HGPS cell (cell line): ENCODE measurements around a stretch of chr9.

DNA sequence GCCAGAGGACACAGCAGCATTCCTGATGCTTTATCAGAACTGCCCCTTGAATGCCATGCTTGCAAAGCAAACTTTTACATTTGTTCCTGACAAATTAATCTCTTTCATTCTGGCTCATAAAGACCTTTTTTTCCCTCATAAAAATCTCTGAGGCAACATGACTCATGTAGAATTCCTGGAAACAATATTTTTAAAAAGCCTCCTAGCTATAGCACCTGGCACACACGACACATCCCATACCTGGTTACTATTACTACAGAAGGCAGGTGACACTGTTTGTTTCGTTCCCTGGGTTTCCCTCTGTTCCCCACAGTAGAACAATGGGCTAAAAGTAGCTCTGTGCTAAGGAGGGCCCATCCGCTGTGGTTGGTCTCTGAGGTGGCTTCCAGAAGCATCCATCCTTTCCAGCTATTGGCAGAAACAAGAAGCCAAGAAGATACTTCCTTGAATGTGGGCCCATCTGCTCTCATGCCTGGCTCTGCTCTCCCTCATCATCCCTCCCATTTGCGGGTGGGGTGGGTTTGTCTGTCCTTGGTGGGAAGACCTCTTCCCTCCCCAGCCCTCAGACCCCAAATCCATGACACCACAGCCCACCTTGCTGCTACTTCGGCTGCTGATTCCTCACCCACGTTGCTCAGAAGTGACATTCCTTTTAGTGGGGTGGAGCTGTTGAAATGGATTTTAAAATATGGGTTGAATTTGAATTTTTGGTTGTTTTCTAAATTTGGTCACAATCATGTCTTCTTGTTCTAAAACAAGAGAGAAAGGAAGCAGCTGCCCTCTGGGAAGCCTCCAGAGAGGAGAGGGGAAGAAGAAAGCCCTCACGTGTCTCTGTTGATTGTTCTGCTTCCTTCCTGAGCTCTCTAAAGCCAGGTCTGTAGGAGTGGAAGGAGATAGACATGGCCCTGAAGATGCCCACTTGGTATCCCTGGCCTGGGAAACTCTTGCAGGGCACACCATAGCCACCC is 59.3 kb downstream of the GALNT12 start:
- RRBS: no CpG with 5 or more reads among the region's 7 CpGs

DNA sequence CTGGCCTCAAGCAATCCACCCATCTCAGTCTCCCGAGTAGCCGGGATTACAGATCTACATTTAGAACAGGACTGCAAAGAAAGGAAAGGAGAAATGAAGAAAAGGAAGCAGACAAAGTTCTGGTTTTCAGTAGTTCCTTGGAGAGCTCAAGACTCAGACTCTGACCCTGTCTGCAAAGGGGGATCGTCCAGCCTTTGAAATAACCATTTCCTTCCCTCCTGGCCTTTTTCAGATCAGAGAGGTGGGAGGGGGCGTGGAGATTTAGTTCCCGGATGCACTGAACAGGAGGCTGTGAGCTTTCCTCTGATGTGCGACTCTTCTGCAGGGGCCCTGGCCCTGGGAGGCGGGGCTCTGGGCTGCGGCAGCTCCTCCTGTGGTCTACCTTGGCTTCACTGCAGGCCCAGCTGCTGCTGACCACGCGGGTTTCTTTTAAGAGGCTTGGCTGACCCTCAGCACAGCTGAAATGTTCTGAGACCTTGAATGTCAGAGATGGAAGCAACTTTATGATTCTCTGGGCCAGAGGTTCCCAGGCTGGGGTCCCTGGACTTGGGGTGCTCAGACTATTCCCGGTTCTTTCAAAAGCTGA is 27.1 kb upstream of the COL15A1 start:
- RRBS: no CpG with 5 or more reads among the region's 11 CpGs

DNA sequence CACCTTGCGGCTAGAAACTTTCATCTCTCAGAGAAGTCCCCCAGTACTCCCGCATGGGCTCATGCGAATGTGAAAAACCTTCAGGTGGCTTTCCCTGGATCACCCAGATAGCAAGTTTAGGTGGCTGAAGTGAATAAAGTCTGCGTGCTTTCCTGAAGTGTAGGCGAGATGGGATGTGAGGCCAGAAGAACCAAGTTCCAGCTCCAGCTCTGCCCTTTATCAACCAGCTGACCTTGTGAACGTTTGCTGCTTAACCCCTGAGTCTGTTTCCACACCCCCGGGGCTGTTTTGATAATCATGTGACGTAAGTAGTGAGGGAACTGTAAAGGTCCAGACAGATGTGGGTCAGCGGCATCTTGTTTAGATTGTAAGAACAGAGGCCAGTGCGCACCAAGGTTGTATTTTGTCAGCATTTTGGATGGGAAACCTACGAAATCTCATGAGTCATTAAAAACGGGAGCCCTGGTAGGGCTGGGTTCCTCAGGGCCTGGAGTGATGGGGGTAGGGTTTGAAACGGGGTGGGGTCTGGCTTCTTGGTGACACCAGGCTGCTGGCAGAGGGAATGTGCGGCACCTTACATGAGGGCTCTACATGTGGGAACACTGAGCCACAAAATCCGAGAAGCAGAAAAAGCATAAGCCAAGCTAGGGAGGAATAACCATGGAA is 13.8 kb upstream of the COL15A1 start:
- RRBS: no CpG with 5 or more reads among the region's 15 CpGs

DNA sequence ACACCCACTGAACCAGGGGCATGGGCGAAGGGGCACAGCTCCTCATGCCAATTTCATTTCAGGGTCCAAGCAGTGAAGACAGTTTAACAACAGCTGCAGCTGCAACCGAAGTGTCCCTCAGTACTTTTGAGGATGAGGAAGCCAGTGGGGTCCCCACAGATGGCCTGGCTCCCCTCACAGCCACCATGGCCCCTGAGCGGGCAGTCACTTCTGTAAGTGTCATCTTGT is 71.6 kb downstream of the COL15A1 start:
- RRBS: no CpG with 5 or more reads among the region's 3 CpGs

DNA sequence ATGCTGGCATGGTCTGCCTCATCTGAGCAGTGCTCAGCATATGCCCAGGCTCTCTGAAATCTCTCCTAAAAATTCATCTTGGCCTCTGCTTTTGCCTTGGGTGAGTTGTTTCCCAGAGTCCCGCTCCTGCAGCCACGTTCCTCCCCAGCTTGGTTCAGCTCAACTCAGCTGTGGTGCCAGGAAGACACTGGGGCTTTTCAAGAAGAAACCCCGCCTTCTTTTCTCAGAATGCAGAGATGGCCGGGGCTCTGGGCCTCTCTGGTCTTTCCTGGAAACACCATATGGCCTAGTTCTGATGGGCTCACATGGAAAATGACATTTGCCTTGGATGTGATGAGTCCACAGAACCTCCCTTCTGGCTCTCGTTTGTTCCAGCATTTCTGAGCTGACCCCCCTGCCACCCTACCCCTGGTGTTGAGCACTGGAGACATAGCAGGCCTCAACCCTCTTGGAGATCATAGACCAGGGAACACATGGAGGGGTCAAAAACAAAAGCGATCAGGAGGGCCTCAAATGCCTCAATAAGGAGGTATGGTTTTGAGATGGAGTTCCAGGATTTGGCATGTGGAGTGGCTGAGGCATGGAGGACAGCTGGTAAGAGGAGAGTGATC is 12.0 kb upstream of the TGFBR1 start:
- RRBS: no CpG with 5 or more reads among the region's 6 CpGs

DNA sequence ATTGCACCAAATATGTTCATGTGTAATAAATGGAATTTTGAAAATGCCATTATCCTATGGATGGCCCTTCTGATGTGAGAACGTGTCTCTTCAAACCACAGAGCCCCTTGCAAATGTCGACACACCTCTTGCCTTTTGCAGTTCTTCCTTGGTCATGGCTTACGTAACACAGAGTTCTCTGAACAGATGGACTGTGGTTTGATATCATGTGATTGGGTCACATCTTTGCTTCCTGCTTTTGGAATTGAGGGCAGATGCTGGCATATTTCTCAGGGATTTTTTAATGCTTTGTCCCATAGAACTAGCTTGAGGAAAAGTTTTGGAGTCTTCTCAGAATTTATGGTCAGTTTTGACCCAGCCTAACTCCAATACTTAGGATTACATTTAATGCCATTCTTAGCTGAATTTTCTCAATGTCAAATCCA is 4.6 kb downstream of the TGFBR1 start:
- RRBS: no CpG with 5 or more reads among the region's 3 CpGs

GRCh38 chr9:99135451-99135860 is 30.5 kb downstream of the TGFBR1 start:
- RRBS: no CpG with 5 or more reads among the region's 4 CpGs

- RRBS: no CpG with 5 or more reads among the region's 3 CpGs
Measured at GRCh38 chr9:99149134-99149765, 44.3 kb downstream of the TGFBR1 start.

DNA sequence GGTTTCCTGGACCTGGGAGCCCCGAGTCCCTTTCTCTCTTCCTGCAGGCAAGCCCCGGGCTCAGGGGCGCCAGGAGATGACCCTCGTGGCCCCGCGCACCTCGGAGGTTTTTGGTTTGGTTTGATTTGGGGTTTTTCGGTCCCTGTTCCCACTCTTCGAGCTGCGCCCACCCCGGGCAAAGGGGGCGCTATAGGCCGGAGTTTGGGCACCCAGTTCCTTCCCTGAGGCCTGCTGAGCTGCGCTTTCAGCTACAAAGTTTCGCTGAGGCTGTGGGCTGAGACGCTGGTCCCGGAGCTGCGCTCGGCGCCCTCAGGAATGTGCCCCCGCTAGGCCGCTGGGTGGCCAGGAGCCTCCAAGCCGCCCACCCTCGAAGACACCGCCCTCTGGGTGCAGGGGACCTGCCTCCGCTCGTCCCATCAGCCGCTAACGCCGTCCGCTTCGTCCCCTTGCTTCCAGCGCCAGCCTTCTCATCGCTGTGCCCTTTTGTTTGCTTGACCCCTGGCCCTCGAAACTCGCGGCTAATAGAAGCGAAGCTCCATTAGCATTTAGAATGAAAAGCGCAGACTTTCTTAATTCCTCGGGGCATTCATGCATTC is 3.0 kb downstream of the NR4A3 start:
- RRBS: 20% methylated on average over 7 of the region's 40 CpGs

GRCh38 chr9:99829479-99829716 is 7.7 kb downstream of the NR4A3 start:
- RRBS: no CpG with 5 or more reads among the region's 2 CpGs

DNA sequence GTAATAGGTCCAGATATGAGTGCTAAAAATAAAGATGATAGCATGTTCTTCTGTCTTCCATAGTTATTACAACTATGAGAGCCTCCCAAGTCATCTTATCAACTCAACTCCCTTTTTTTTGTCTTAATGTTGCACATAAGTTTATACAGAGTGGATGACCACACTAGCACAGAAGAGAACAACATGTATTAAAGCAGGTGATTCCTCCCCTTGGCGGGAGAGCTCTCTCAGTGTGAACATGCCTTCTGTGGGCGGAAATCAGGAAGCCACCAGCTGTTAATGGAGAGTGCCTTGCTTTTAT is 40.1 kb upstream of the STX17 start:
- RRBS: no CpG with 5 or more reads among the region's 2 CpGs

GRCh38 chr9:99904253-99904676 is 2.2 kb upstream of the STX17 start:
- RRBS: no CpG with 5 or more reads among the region's 1 CpG

DNA sequence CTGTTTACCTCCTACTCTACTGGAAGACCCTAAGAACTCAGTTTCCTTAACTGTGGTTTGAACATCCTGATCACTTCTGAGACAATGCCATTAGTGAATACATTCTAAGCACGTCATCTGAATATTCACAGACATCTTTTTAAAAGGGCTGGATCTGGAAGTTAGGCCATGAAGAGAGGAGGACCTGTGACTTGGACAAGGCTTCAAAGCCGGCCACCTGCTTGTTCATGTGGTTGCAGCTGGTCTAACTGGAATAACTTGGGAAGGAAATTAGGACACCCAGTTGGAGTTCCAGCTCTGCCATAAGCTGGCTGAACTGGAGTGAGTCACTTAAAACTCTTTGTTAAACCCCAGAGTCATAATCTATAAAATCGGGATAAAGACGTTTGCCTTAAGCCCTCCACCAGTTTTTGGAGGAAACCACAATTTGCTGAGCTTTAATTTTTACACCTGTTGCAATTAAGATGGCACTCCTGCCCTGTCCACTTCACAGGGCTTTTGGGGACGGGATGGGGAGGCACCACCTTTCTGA is 626 bp upstream of the STX17 start:
- RRBS: no CpG with 5 or more reads among the region's 5 CpGs

DNA sequence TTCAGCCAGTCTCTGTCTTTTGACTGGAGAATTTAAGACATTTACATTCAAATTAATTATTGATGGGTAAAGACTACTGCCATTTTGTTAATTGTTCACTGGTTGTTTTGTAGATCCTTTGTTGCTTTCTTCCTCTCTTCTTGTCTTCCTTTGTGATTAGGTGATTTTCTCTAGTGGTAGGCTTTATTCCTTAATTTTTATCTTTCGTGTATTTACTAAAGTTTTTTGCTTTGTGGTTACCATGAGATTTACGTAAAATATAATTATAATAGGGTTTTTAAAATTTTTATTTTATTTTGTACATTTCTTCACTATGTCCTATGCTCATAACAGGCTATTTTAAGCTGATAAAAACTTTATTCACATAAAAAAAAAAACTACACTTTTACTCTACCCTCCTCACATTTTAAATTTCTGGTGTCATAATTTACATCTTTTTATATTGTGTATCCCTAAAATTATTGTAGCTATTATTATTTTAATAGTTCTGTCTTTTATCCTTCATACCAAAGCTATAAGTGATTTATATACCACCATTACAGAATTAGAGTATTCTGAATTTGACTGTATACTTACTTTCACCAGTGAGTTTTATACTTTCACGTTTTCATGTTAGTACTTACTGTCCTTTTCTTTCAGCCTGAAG is 95.4 kb downstream of the STX17 start:
- RRBS: no CpG with 5 or more reads among the region's 3 CpGs

GRCh38 chr9:100072716-100072993 is 26.1 kb downstream of the ERP44 start:
- RRBS: no CpG with 5 or more reads among the region's 2 CpGs

DNA sequence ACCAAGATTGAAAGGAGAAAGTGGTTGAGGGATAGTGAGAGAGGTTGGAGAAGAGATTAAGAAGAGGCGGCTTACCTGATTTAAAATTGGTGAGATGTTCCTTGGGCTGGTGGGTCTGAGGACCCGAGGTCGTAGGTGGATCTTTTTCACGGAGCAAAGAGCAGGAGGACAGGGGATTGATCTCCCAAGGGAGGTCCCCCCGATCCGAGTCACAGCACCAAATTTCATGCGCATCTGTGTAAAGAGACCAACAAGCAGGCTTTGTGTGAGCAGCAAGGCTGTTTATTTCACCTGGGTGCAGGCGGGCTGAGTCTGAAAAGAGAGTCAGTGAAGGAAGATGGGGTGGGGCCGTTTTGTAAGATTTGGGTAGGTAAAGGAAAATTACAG is 46.8 kb downstream of the INVS start:
- RRBS: no CpG with 5 or more reads among the region's 9 CpGs

GRCh38 chr9:100411408-100411959 is 15.5 kb upstream of the MSANTD3 start:
- RRBS: no CpG with 5 or more reads among the region's 29 CpGs

- RRBS: no CpG with 5 or more reads among the region's 4 CpGs
Measured at GRCh38 chr9:101376488-101377208, 8.2 kb downstream of the BAAT start.

DNA sequence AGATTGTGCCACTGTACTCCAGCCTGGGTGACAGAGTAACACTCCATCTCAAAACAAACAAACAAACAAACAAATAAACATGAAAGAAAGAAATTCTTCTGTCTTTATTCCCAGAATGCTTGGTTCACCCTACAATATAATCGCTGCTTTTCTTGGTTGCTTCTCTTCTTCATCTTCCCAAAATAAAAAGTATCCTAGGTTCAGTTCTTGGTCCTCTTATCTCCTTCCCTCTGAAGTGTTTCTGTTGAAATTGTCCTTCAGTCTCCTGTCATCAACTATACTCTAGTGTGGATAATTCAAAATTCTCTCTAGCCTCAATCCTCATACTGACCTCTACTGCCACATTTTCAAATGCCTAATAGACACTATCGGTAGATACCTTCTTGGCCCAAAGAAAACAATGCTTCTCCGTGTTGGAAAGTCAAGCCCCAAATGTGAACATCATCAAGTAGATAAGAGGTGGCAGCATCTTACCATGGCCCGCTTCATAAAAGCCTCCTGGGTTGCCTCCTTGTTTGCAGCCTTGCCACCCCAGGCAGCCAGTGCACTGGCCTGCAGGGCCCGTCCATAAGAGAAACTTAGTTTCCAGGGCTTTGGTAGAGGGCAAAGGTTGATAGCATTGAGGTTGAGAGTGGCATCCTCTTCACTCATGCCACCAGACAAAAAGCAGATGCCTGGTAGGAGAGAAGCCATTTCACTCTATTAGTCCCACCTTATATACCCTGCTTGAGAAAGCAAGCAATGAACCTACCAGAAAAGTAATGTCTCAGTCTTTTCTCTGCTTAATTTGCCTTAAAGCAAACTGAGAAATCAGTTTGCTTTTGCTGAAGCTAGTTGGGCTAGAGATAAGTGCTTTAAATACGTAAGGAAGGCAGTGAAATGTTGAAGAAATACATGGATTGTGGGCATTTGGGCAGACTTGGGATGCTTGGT is 10.9 kb downstream of the ALDOB start:
- RRBS: no CpG with 5 or more reads among the region's 6 CpGs

DNA sequence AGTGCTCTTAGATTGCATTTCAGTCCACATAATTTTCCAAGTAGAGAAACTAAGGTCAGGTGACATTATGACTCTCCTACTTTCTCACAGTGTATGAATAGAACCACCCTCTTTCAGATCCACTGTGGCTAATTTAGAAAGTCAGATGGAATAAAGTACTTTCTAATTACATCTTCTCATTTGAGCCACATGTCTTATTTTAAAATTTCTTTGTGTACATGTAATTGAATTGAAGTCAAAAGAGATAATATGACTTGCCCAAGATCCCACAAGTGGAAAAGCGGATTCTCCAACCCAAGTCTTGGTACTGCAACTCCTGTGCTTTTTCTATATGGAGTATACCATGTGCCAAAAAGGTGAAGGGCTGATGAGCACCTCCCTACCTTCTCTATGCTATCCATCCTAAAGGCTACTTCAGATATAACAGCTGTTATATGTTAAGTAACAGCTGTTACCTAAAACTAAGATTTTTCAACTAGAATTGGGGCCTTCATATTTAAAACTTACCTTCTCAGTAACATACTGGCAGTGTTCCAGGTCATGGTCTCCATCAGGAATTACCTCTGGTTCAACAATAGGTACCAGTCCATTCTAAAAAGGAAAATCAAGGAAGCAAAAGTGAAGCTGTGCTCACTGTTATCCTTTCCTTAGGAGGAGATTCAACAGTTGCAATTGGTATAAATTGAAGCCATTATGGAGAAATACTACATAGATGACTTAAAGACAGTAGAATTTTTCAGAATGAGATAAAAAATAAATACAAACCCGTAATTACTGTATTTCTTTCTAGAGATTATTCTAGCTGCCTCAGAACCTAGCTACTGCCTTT is 9.3 kb downstream of the ALDOB start:
- RRBS: no CpG with 5 or more reads among the region's 2 CpGs